Daoy (cell line): Measurements from ENCODE around the gene HAND2.

- RAMPAGE, long total RNA = no peak
These were observed 1.8 kb downstream of the SH3RF1 start for GRCh38 chr4:169268634-169269727.

- RAMPAGE, long total RNA = no peak
These were observed 1.0 kb upstream of the SH3RF1 start for GRCh38 chr4:169271854-169272140.

DNA sequence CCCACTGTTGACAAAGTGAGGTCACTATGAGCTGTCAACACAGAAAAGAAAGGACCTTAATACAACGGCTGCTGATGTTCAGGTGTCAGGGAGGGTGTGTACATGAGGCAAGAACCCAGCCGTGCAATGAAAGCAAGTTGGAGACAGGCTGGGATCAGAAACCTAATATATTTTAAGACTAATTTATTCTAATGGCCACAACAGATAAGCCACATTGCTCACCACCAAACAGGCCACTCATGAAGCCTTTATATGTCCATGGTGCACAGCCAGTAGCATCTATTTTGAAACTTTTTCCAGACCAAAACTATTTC, 36.9 kb upstream of the SH3RF1 start:
- RAMPAGE, long total RNA = no peak

GRCh38 chr4:169348535-169348844, 77.7 kb upstream of the SH3RF1 start:
- RAMPAGE, long total RNA = no peak

- RAMPAGE, long total RNA = no peak
These were observed 33.2 kb downstream of the HPF1 start for GRCh38 chr4:169724152-169725337.

DNA sequence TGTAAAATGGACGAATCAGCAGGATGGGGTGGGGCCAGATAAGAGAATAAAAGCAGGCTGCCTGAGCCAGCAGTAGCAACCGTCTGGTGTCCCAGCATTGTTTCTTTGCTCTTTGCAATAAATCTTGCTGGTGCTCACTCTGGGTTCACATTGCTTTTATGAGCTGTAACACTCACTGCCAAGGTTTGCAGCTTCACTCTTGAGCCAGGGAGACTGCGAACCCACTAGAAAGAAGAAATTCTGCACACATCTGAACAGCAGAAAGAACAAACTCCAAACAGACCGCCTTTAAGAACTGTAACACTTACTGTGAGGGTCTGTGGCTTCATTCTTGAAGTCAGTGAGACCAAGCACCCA, 769.2 kb upstream of the GALNTL6 start:
- RAMPAGE, long total RNA = no peak

DNA sequence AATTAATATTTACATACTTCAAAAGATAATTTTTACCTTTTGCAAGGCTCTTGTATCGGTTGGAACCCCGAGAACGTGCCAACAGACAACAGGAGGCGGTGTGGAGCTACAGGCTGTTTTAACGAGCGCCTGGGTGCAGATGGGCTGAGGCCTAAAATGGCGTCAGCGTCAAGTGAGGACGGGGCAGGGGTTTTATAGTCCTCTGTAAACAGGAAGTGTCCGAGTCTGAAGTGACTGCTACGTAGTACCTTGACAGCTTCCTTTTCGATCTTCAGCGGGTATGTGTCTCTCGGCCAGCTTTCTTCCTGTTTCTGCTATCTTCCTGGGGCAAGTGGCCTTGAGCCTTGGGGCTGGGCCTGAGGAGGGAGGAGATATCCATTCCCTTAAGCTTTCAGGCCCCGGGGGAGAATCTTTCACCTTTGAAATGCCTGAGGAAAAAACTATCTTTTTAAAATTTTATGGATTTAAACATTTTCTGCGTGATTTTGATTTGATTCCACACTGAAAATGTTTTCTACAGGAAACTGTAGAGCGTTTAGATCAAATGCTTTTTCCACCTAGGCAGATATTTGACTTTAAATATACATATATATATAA, 342.8 kb downstream of the GALNTL6 start:
- RAMPAGE, long total RNA = no peak

GRCh38 chr4:173210188-173210573, 41.6 kb downstream of the GALNT7 start:
- RAMPAGE, long total RNA = no peak

DNA sequence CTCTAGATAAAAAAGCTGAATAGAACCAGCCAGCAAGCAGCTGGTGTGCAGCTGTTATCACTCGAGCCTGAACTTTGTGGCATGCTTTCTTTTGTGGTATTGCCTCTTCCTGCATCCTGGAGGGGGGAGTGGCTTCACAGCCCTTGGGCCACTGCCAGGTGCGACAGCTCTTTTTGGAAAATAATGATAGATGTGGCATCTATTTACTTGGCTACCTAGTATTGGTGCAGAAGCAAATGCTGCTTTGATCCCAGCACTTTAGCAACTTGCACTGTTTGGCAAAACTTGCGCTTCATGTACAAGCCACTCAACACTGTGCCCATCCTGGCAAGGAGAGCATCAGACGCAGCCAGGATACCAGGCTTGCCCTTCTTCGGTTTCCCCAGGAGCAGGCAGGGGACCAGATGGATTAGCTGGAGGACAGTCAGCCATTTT, 69.4 kb downstream of the HMGB2 start:
- RAMPAGE, long total RNA = no peak

DNA sequence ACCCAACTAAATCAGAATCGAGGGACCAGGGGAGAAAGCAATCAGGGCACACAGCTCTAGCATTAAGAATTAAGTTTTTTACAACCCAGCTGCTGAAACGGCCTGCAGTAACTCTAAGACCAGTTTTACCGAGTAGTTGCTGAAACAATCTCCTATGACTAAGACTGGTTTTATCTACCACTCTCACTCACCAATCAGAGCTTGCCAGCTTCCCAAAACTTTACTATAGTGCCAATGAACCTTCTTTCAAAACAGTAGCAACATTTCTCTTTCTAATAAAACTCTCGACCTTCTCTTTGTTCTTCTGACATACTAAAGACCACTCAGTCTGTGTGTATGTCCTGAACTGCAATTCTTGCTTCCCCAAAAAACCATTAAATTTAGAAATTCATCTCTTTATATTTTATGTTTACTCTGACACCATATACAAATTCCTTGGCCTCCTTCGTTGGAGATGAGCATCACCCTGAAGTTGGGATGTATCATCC, 2.7 kb upstream of the SAP30 start:
- RAMPAGE, long total RNA = no peak

GRCh38 chr4:173415935-173416646, 17.2 kb upstream of the SCRG1 start:
- RAMPAGE, long total RNA = no peak

- RAMPAGE, long total RNA = no peak
These were observed 7.6 kb downstream of the HAND2 start for GRCh38 chr4:173522133-173523071.

- RAMPAGE, long total RNA = no peak
These were observed at the start of gene HAND2 for GRCh38 chr4:173529902-173530853. HAND2 (minus strand) TSS chr4:173530229.

DNA sequence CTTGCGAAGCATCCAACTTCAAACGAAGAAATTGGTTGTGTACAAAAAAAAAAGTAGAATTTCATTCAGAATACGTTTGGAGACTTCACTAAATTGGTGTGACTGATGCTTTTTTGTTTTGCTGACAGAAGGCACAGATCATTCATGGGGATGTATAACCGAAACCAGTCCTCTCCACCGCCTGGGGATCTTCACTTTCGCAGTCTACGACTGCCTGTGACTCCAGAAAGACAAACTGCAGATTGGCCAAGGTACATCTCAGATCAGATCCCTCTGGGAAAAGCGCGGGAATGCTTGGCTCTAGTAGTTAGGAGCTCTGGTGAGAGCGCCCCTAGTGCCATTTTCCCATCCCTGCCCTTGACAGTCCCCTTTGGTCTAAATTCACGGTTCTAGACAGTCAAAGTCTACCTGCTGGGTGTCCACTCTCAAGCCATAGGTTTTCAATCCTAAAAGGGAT, 6.7 kb upstream of the HAND2 start:
- RAMPAGE, long total RNA = no peak

GRCh38 chr4:173547798-173548161, 17.8 kb upstream of the HAND2 start:
- RAMPAGE, long total RNA = no peak

- RAMPAGE, long total RNA = no peak
These were observed 25.6 kb downstream of the HPGD start for GRCh38 chr4:174496801-174497000.

DNA sequence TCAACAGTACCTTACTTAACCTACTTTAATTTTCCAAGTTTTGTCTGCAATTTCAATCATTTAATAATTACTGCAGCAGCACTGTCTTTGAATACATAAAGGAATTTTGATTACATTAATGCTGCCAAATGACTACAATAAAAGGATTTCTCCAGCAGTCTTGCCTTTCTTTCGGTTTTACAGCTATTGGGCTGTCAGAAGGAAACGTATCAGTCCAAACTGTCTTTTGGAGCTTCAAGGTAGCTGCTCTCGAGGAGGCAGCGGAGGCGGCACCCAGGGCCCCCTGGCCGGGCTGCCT, 752 bp downstream of the HPGD start:
- RAMPAGE, long total RNA = no peak

GRCh38 chr4:175811716-175812126, 343 bp downstream of the GPM6A start:
- RAMPAGE, long total RNA = no peak

GRCh38 chr4:176327081-176327295, 7.2 kb downstream of the SPCS3 start:
- RAMPAGE, long total RNA = no peak

DNA sequence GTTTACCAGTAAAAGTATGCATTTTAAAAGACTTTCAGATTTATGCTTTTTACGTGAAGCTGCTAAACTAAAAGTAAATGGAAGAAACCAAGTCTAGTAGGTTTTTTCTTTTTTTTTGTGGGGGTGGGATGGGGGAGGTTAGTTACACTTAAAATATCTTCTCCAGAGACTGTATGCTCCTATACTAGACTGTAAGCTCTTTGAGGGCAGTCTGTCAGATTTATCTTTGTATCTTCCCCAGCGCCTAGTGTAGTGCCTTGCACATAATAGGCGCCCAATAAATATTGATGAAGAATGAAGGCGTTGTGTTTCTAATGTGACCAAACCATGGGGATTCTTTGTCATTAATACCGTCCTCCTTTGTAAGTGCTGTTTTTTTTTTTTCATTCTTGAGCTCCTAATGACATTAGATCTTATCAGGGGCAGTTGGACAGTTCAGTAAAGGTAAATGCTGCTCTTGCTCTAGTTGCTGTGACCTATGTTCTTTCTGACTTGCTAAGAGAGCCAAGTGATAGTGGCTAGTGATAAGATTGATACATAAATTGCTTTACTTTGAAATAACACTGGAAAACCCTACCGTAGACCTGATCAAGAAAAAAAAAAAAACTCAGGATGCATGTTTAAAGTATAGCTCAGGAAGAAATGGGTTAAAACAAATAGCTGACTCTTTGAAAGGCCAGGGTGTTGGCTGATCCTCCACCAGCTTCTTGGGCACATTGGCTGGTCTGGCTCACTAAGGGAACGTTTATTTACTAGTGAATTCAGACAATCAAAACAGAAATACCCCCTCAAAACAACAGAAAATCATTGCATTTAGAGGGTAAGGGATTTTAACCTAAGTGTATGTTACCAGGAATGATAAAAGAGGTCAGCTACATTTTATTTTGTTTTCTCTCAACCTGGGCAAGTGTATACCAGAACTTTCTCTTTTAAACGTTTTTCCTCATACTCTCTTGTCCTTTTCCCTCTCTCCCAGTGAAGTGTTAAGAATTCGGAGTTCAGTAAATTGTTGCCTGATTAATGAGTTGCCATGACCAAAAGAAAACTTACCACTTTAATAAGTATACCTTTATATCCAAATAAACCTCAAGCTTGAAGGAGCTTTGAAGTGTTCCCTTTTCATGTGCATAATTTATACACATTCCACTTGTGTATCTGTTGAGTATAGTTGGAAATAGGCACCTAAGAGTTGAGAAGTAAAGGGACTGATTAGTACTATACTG, 12.6 kb downstream of the SPCS3 start:
- RAMPAGE, long total RNA = no peak